ENCODE measurements around a stretch of chr10.

DNA sequence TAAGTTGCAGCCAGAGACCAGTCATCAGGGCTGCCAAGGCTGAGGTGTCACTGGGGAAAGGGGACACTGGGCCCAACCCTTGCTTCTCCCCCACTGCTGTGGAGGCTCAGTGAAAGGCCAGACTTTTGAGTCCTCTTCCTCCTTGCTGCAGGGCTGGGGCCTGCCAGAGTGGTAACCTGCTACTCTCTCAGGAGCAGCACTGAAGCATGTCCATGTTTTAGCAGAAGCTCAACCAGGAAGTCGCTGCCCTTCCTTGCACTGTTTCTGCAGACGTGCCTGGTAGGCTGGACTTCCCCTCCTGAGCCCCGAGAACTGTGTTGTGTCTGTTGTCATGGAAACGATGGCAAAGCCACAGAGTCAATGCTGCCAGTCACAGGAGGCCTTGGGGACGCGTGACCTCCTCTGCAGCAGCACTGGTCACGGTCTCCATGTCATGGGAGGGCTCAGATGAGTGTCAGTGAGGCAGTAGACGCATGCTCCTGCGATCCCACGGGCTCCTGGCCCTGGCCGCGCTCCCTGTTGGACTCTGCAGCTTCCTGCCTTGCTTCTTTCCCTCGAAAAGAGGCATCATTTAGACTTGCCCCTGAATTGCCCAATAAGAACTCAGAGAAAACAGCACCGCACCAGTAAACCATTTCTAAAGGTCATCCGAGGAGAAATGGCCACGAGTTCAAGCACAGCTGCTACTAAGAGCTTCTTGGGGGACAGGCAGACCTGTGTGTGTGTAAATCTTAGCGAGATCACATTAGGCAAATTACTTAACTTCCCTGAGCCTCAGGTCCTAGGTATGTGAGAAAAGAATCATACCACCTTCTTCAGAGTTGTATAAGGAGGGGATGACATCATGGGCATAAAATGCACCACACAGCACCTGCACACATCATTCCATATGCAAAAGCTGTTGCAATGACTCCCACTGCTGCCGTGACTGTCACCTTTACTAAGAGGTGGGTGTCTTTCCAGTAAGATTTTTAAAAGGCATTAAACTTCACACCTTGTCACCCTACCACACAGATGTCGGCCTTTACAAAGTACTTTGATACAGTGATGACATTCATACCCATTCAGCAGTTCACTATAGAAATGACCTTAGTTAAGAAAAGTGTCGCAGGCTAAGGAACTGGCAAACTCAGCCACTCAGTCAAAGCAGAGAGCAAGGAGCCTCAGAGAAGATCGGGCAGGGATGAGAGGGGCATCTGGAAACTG lies 145.7 kb downstream of the FANK1 start:
- RRBS = no CpG with 5 or more reads among the region's 21 CpGs

DNA sequence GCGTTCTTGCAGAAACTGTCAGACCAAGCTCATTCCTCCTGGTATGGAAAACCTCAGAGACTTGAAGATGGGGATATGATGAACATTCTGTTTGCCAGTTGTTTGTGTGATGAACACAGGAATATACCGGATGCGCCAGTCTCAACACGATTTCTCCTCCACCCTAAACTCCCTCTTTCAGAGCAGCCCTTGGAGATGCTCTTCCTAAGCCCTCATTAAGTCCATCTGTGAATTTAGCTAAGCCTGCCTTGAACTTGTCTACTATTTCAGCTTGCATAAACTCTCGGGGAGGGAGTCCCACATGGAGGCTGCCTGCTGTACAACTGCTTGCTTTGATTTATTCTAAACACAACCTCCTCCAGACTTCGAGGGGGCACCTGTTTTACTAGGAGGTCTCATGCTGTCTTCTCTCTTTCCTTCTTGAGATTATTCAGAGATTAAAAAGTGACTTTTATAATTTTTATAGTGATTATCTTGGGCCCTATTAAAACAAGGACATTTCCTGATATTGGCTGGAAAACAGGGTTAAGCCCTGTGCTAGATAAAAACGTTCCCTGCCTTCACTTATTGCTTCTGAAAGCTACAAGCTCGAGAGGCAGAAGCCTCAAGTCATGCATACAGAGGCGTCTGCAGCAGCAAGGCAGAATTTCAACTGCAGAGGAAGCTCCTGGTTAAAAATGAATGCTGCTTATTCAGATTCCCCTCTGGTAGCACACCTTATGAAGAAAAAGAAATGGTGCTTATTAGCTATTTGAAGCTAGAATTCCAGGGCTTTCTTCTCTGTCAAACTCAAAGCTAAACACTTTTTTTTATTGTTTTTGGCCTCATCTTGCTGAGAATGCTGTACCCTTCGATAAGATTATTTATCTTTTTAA lies 174.3 kb downstream of the FANK1 start:
- RRBS = no CpG with 5 or more reads among the region's 10 CpGs

DNA sequence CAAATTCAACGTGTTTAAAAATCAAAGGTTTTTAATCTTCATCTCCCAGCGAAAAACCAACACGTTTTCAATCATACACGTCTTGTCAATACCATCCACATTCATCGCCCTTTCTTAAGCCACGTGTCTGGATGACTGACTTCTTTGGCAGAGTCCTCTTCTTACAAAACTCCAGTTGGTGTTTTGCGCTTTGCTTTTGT lies 49.1 kb downstream of the ADAM12 start:
- RRBS = no CpG with 5 or more reads among the region's 7 CpGs

- RRBS = no CpG with 5 or more reads among the region's 13 CpGs
These were observed 66.0 kb upstream of the DOCK1 start for GRCh38 chr10:126838910-126839860.

- RRBS = 53% methylated on average over 3 of the region's 11 CpGs
These were observed 12.1 kb downstream of the DOCK1 start for GRCh38 chr10:126917267-126917849.

DNA sequence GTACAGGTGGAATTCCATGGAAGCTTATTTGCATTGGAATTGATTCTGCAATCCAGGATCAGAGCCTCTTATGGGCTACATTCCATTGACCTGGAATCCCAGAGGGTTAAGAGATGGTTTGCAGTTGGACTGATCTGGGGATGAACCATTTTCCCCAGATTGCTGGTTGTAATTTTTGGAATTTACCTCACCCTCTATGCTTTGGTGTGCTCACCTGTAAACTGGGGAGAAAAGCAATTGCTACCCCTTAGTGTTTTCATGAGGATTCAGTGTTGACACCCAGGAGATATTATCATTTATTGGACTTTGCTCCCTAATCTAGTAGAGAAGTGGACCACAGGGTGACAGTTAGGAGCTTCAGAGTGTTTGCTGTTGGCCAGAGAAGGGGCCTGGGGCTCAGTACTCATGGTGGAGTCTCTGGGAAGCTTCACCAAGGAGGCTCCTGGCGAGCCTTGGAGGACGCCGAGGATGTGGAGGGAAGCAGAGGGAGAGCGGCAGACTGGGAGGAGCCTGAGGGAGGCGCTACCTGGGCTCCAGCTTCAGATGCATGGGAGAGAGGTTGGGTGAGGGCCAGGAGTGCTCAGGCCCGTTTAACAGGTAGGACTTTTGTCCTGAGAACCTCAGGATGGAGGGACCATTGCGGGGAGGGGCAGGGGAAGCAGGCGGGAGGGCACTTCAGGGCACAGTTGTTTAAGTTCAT lies 24.0 kb downstream of the DOCK1 start:
- RRBS = no CpG with 5 or more reads among the region's 8 CpGs

- RRBS = no CpG with 5 or more reads among the region's 8 CpGs
These were observed 38.3 kb downstream of the DOCK1 start for GRCh38 chr10:126943417-126944089.

- RRBS = no CpG with 5 or more reads among the region's 6 CpGs
These were observed 67.8 kb downstream of the DOCK1 start for GRCh38 chr10:126972945-126973424.

DNA sequence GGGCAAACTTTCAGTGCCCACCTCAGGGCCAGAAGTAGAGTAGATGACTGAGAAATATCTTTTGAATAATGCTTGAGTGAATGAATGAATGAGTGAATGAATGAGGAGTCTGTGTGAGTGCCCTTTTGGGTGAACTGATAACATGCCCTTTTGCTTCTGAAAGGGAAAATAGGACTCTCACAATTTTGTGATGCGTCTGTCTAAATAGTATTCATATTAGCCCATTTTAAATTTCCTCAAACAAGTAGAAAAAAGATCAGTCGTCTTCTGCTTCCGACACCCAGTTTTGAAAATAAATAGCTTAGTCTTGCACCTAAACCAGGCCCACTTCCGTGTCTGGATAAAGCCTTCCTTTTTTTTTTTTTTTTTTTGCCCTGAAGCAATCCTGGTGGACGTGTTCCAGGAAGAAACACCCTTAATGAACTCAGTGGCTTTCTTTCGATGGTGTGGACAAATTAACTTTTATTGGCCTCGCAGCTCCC lies 32.9 kb downstream of the INSYN2A start:
- RRBS = no CpG with 5 or more reads among the region's 7 CpGs

DNA sequence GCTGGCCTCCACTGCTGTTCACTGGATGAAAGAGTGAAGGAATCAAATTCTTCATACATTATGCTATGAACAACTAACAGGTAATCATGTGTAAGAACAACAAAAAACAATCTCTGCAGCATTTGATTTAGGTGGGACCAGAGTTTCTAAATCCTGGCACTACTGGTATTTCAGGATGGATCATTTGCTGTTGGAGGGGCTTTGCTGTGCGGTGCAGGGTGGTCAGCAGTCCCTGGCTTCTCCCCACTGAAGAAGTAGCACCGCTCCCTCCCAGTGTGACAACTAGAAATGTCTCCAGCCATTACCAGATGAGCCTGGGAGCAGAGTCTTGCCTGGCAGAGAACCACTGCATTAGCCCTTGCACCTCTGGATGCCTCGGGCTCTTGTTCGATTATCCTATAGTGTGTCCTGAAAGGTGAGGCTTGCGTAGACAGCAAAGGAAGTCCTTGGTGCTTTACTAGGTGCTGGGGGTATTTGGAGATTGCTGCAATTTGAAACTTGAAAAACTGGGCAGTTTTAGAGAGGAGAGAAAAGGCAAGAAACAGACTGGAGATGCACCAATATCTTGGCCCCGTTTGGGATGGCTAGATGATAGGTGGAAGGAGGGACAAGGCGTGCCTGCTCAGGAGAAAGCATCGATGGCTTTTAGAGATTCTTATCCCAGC lies 18.1 kb downstream of the INSYN2A start:
- RRBS = no CpG with 5 or more reads among the region's 8 CpGs

GRCh38 chr10:127392250-127392668 lies 156.8 kb upstream of the NPS start:
- RRBS = no CpG with 5 or more reads among the region's 4 CpGs

DNA sequence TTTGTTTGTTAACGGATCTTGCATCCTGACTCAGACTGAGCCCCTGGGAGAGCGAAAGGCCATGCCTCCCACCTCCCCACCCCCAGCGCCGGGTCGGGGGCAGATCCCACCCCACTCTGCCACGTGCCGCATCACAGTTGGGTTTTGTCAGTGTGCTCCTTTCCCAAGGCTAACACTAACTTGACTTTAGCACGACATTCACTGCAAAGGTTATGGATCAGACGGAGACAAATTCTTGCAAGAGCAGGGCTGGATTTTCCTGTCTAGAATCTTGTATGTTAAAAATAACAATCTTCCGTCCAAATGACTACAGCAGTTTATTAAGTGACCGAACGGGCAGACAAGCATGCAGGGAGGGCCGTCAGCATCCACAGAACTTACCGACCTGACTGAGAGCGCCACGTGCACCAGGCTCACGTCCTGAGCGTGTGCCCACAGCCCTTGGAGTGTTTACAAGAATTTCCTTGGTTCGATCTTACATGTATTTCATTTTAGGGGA lies 156.4 kb upstream of the NPS start:
- RRBS = no CpG with 5 or more reads among the region's 19 CpGs

DNA sequence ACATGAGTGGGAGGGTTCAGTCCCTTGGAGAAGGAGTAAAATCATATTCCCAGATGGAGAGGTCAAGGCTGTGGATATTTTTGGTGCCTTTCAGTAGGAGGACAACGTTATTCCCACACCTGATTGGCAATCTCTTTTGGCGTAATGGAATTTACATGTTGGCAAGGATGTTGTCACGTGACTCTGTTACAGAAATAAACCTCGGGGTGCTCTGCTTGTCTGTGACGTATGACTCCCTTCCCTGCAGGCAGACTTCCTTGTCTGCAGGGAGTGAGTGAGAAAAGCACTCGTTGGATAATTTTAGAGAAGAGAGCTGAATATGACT lies 27.7 kb downstream of the NPS start:
- RRBS = no CpG with 5 or more reads among the region's 6 CpGs

- RRBS = no CpG with 5 or more reads among the region's 11 CpGs
These were observed 4.6 kb downstream of the PTPRE start for GRCh38 chr10:127911411-127912027.

- RRBS = no CpG with 5 or more reads among the region's 10 CpGs
These were observed 6.4 kb downstream of the PTPRE start for GRCh38 chr10:127913198-127913797.

DNA sequence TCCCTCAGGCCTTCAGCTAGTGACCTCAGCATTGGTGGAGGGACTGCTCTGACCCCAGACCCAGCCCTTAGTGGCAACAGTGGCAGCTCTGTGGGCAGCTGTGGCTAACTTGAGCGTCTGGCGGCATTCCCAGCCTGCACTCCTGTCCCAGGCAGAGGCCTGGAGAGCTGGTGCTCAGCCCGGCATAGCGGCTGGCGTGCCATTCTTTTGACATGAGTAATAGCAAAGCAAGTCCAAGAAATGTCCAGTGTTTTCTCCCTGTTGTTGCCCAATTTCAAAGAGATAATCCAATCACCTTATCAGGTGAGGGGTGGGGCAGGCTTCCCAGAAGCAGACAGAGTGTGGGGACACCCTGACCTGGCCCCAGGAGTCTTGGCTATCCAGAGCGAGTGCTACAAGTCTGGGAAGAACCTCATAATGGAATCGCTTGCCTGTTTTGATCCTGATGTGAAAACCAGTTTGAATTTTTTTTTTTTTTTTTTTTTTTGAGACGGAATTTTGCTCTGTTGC lies 16.1 kb downstream of the PTPRE start:
- RRBS = no CpG with 5 or more reads among the region's 8 CpGs

DNA sequence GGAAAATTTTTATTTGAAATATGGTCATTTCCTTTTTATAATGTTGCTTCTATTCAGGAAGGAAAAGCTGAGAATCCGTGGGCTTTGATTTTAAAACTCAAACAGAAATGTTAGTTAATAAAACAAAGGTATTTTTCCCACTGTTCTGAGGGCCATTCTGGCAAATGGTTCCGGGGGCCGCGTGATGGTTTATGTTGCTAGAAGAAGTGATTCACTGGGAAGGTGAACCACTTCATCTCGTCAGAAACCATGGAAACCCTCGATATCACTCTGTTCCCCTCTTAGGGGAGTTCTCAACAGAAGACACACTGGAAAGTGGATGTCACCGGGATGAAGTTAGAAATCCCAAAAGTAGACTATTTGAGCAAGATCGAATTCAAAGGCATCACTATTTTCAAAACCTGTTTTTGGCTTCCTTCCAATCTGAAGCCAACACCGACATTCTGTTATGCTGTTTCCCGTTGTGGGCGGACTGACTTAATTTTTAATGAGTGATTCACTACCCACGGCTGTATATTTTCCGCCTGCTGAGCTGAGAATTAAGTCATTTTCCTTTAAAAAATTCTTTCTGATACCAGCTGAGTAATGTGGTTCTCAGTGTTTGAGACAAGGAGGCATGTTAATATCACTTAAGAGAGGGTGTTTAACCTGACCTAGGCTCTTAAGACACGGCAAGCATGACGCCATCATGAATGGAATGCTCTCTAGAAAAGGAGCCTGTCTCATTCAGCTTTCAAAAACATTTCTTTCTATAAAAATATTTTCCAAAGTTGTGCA lies 84.1 kb downstream of the PTPRE start:
- RRBS = no CpG with 5 or more reads among the region's 15 CpGs

- RRBS = no CpG with 5 or more reads among the region's 4 CpGs
These were observed 93.6 kb downstream of the PTPRE start for GRCh38 chr10:128000528-128000960.

DNA sequence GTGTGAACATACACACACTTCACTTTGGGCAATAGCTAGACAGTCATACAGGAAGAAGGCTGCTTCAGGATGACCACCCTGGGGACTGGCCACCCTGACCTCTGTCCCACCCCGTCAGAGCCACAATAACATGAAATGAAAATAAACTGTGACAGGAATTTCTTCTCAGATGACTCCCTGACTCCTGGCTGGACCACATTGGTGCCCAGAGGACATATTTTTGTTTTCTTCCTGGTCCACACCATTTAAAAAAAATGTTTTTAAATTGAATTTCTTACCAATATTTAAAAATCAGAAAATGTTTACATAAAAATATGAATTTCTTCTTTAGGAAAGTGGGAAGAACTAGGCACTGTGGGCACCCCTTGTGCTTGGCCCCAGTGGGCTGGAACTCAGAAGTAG lies 81.6 kb downstream of the MKI67 start:
- RRBS = no CpG with 5 or more reads among the region's 1 CpG

- RRBS = 78% methylated on average over 1 of the region's 19 CpGs
These were observed 66.6 kb downstream of the MKI67 start for GRCh38 chr10:128059201-128060376.

Measured in Jurkat, Clone E6-1 (cell line).